Kidney (tissue), 2 donors: ENCODE measurements around the genes TRIM43B, DUSP2, KANSL3 and ANKRD23.

GRCh38 chr2:95320565-95320818 lies 23.3 kb downstream of the KCNIP3 start:
- PRO-cap: no peak
- RRBS: no CpG with 5 or more reads among the region's 4 CpGs

DNA sequence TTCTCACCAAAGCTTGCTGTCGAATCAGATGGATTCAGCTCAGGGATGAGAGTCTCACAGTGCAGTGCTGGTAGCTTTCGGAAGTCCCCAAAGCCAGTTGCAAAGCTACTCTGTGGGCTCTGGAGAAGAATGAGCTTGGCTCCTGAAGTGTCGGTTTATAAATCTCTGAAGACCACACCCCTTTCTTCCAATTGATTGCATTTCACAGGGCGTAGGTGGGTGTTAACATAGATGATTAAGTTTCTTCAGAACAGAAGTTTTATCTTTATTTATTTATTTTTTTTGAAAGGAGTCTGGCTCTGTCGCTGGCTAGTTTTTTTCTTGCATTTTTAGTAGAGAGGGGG lies at the start of gene TRIM43B:
Gene TRIM43B, minus strand, starts transcription at position 131 of the 344 bp plus-strand sequence.
- PRO-cap: no peak
- RRBS: no CpG with 5 or more reads among the region's 5 CpGs

DNA sequence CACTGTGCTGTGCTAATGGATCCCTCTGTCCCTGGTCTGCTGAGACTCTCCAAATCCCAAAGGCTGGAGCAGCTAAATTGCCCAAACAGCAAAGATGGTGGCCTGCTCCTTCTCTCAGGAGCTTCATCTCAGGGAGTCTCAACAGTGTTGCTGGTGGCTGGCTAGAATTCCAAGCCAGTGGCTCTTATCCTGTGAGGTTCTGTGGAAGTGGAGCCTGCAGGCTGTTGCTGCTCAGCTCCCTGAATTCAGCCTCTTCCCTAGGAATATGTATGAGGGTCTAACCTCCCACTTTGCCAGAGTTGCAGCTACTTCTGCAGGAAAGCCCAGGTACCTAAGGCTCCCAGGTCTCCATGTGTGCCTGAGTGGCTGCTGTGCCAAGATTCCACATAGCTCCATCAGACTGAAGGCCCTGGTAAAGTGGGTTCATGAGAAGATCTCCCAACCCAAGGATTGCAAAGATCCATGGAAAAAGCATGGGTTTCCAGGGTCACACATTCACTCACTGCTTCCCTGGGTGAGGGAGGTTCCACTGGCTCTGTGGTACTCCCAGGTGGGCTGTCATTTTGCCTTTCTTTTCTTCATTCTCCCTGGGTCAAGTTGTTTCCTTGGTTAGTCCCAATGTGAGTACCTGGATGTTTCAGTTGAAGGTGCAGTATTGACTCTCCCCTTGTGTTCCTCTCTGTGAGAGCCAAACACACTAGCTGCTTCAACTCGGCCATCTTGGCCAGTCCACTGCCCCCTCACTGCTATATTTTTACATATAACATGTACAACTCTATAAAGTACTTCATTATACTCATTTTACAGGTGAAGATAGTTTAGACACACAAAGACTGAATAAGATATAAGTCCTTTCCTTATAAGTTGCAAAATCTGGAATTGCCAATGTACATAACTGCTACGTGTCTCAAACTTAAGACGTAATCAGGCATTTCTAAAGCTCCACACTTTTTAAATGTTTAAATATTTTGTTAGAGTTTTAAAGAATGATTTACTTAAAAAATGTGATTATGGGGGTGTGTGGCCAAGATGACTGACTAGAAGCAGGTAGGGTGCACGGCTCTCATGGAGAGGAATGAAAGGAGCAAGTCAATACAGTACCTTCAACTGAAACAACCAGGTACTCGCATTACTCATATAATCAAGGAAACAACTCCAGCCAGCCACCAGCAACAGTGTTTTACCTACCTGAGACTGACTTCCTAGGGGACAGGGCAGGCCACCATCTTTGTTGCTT lies 161.2 kb downstream of the ANKRD36C start:
- PRO-cap: no peak
- RRBS: no CpG with 5 or more reads among the region's 5 CpGs

DNA sequence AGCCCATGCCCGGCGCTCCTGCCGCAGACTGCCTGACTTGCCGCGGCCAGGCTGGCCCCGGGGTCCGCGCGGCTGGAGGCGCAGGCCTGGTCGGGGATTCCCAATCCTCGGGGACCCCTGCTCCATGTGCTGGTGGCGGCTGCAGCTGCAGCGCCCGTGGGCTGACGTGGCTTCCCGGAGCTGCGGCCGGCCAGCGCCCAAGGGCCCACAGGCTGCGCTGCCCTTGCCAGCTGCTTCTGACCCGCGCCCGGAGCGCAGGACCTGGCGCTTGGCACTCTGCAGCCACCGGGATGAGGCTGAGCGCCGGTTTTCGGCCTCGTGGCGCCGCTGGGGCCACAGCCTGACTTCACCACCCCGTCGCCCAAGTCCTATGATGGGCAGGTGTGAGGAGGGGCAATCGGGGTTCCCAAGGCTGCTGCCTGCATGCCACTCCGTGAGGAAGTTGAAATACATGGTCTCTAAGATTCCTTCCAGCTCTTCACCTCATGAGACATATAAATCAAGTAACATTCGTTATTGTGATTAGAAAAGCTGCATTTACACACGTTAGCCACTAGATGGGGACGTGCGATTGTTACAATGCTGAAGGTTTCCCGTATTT lies 865 bp upstream of the ANKRD36C start:
- PRO-cap: no peak
- RRBS: 2% methylated on average over 8 of the region's 42 CpGs

- PRO-cap: bidirectional peak, plus-strand start at chr2:96145240, minus-strand start at chr2:96145165; bidirectional peak, plus-strand start at chr2:96145601, minus-strand start at chr2:96145440
- RRBS: 3% methylated on average over 29 of the region's 109 CpGs
Measured at GRCh38 chr2:96144889-96146033, at the start of gene DUSP2. DUSP2 (minus strand) TSS chr2:96145440.

DNA sequence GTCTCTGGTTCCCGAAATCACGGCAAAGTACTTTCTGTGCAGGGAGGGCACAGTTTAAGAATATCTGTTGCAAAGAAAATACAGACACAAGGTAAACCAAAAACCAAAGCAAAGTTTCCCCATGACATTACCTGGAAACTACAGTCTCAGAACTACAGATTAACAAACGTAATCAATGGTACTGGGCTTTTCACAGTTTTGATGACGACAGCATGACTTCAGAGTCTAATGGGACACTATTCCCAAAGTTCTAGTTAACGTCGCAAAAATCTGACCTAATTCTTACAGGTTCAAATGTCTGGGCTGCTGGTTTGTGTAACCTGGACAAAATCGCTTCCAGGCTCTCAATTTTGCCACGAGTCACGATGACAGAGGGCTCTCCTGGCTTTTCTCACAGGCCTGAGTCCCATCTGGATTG lies 1.3 kb downstream of the STARD7 start:
- PRO-cap: no peak
- RRBS: no CpG with 5 or more reads among the region's 9 CpGs

GRCh38 chr2:96321121-96322265 lies 3.6 kb upstream of the ITPRIPL1 start:
- PRO-cap: unidirectional peak, minus-strand start at chr2:96321888
- RRBS: 0% methylated on average over 10 of the region's 90 CpGs

DNA sequence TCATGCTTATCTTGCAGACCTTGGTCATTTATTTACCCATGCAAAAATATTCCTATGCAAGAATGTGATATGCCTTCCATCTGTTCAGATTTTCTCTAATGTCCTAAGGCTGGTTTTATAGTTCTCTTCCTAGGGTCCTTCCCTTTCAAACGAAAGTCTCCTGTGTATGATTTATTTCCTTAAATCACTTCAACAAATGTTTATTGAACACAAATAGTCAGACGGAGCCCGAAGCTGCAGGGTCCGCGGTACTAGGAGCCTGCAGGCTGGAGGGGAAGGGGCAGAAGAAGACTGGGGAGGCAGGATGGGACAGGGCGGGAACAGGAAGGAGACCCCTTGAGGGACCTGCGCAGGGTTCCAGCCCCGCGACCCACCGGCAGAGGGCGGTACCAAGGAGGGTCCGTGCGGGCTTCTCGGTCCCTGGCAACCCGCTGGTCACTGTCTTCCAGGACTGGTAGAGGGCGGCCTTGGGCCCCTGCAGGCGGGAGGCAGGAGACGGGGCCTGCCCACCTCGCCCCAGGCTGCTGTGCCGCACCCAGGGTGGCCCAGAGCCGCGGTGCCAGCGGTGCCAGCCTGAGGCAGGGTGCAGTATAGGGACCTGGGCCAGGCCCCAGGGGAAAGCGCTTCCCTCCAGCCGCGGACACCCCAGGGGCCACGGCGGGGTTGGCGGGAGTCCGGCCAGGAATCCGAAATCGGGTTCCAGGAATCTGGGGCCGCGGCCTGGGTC lies 34.6 kb downstream of the NEURL3 start:
- PRO-cap: no peak
- RRBS: 0% methylated on average over 4 of the region's 34 CpGs

DNA sequence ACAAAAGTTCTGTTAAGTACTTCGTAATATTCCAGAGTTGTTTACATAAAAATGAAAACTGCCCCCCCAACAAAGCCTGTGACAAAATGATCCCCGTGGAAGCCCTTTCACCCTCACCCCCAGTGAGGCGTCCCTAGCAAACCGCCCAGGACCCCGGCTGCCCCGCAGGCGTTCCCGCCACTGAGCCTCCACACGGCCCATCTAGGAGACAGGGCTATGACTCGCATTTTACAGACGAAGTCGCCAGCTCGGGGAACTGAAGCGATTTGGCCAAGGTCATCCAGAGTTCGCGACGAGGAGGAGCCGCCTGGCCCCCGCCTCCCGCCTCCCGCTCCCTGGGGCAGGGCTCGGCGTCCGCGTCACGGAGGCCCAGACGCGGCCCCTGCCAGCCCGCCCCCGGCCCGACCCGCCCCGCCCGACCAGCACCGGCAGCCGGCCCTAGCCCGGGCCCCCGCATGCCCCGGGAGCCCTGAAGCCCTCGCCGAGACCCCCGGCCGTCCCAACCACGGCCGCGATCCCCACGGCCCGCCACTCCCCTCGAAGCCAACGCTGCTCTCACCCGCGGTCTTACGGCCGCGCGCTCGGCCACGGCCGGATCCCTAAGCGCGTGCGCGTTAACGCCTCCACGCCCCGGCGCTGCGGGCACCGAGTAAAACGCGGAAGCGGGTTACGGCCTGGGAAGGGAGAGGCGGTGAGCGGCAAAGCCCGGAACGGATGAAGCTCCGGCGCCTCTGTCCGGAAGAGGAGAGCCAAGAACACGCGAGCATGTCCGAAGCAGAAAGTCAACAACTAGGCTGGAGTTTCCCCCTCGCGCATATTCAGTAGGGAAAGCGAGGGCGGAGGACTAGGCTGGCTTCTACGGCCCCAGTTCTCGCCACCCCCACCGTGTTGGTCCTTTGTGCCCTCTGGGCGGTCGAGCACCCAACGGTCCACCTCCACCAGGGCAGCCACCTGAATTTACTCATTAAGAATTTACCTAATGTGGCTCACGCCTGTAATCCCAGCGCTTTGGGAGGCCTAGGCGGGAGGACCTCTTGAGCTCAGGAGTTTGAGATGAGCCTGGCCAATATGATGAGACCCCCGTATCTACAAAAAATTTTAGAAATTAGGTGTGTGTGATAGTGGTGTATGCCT lies at the start of gene KANSL3:
Gene KANSL3, minus strand, starts transcription at position 589 of the 1,134 bp plus-strand sequence.
- PRO-cap: bidirectional peak, plus-strand start at position 372 of the sequence, minus-strand start at position 182 of the sequence; bidirectional peak, plus-strand start at position 734 of the sequence, minus-strand start at position 597 of the sequence
- RRBS: under 1% methylated on average over 25 of the region's 97 CpGs

- PRO-cap: no peak
- RRBS: no CpG with 5 or more reads among the region's 3 CpGs
Measured at GRCh38 chr2:96758999-96759316, 1.7 kb upstream of the CNNM4 start.

DNA sequence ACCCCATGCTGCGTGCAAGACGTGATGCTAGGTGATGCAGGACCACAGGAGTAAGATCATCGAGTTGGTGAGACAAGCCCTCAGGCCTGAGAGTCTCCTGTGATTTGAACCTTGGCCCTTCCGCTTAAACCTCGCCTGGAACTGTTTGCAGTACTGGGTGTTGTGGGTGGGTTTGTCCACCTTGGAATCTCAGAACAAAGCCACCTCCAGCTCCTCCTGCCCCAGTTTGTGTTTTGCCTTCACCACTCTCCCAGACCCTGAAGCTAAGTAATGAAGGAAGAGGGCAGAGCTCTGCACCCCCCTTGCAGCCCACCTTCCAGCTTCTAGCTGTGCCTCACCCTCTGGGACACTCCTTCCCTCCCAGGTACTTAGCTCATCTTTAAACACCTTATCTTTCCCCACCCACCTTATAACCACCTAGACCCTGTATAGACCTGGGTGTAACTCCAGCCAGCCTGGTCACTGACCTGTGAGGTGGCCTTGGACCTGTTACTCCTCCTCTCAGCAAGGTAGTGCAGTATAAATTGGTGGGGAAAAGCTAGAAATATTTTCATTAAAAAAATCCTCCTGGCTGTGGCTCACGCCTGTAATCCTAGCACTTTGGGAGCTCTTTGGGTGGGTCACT lies 6.6 kb downstream of the CNNM4 start:
- PRO-cap: no peak
- RRBS: no CpG with 5 or more reads among the region's 6 CpGs

DNA sequence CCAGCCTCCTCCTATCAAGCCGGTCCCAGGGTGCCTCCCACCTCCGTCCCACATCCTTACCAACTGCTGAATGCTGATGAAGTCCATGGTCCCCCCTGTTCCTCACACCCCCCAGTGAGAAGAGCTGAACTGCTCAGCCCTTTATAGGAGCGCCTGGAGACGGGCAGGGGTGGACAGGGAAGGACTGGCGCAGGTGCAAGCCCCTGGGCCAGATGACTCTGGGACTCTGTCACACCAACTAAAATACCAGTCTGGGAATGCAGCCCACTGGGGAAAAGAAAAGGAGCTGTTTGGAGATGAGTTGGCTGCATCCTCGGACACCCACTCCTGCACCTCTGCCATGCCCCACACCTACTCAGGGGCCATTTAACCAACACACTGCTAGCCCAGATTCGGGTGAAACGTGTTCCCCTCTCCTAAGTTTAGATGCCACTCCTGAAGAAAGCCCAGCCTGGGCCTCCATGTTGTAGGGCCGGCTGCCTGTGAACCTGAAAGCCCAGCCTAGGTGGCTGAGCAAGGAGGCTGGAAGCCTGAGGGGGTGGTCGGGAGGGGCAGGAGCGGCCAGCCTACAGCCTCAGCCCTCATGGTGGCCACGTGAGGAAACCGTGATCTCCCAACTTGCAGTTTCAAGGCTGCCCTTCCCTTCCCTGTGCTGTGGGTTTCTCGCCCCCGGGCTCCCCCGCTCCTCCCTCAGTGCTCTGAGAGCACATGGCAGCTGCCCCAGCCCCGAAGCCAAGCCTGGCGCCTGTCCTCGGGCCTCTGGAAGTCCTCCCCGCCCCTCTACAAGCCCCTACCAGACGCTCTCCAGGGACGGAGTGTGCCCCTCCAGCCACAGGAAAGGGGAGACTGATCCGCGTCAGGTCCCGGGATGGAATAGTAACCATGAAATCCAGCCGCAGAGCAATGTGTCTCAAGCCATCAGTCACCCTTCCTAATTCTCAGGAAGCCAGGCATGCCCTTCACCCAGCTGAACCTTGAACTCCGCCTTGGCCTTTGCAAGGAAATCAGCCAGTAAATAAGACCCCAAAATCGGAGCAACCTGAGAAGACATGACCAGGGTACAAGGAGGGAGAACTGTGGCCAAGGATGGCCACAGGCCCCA lies at the start of gene ANKRD23:
Gene ANKRD23, minus strand, starts transcription at position 116 of the 1,102 bp plus-strand sequence.
- PRO-cap: no peak
- RRBS: no CpG with 5 or more reads among the region's 28 CpGs

GRCh38 chr2:96870615-96871414 lies 935 bp upstream of the SEMA4C start:
- PRO-cap: unidirectional peak, minus-strand start at chr2:96870814
- RRBS: no CpG with 5 or more reads among the region's 15 CpGs

GRCh38 chr2:97050014-97050393 lies 44.7 kb downstream of the FAHD2B start:
- PRO-cap: no peak
- RRBS: no CpG with 5 or more reads among the region's 2 CpGs

DNA sequence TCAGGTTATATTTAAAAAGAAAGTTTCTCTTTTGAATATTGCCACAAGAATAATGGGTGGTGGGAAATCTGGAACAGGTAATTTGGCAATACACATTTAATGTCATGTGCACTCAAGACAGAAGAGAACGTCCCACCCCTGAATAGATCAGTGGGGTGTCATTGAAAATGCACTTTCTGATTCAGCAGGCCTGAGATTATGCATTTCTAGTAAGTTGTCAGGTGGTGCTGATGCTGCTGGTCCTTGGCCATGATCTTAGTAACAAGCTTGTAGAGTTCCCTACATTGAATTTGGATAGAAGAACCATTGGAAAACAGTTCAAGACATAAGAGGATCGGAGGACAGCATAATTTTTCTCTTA lies 70.6 kb downstream of the ANKRD36 start:
- PRO-cap: no peak
- RRBS: no CpG with 5 or more reads among the region's 2 CpGs

DNA sequence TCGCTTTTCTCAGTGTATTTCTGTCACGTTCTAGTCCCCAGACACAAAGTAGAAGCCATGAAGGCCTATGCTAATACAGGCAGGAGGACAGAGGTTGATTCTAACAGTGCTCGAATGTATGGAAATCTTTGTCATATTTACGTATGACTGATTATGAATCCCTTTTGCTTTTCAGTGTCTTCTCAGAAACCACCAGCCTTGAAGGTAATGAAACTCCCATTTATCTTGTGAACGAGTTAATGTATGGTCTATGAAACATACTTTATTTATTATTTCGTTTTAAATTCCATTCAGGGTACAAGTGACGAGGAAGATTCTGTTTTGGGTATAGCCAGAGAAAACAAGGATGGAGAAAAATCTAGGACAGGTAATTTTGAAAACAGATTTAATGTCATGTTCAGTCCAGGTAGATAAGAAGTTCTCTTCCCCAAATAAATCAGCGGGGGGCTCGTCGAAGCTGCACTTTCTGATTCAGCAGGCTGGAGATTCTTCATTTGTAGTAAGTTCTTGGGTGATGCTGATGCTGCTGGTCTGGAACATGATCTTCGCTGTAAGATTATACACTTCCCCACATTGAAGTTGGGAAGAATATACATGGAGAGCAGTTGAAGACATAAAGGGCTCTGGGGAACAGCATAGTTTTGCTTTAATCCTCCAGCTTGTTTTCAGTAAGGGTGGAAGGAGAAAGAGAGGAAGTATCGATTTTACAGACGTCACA lies 89.2 kb downstream of the ANKRD36 start:
- PRO-cap: no peak
- RRBS: no CpG with 5 or more reads among the region's 13 CpGs

GRCh38 chr2:97547594-97547907 lies 42.1 kb downstream of the ANKRD36B start:
- PRO-cap: no peak
- RRBS: no CpG with 5 or more reads among the region's 3 CpGs

DNA sequence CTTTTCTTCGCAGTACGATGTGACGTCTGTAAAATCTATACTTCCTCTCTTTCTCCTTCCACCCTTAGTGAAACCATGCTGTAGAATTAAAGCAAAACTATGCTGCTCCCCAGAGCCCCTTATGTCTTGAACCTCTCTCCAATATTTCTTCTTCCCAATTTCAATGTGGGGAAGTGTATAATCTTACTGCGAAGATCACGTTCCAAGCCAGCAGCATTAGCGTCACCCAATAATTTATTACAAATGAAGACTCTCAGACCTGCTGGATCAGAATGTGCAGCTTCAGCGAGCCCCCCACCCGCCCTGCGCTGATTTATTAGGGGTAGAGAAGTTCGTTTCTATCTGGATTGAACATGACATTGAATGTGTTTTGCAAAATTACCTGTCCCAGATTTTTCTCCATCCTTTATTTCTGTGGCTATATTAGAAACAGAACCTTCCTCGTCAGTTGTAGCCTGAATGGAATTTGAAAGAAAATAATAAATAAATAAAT lies 36.8 kb downstream of the ANKRD36B start:
- PRO-cap: no peak
- RRBS: no CpG with 5 or more reads among the region's 11 CpGs

- PRO-cap: bidirectional peak, plus-strand start at chr2:97663019, minus-strand start at chr2:97662851
- RRBS: no CpG with 5 or more reads among the region's 20 CpGs
Measured at GRCh38 chr2:97662336-97663406, 1.2 kb downstream of the ACTR1B start.

DNA sequence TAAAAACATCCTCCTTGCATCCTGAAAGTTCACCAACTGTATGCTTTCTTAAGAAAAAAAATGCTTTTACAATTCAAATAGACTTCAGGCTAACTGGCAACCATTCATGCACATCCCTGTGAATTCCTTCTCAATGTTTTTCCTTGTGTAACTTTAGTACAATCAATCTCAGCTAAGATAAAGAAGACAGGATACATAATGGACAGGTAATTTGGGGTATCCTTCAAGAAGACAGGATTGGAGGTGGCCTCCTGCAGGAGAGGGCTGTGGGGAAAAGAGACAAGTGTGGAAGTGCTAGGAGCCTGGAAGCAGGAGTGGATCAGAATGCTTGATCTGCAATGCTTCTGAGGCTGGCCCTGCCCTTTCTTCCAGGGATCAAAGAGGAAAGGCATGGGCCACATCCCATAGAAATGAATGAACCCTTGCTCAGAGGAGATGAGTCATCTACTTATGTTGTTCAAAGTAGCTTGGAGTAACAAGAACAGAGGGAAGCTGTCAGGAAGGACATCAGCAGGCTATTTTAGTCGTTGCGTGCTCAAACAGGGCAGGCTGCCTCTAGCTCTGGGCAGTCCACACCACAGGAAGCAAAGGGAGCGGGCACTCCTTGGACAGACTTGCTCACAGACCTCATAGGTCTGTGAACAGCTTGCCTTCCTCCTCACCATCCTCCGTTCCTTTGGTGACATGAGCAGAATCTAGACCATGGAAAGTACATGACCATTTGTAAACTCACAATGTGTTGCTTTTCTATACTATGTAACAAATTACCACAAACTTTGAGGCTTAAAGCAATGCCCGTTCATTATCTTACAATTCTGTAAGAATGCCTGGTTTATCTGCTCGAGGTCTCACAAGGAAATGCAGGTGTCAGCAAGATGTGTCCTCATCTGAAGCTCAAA lies 126.4 kb downstream of the TMEM131 start:
- PRO-cap: no peak
- RRBS: no CpG with 5 or more reads among the region's 6 CpGs